Fibroblast of the aortic adventitia (primary cell): ENCODE measurements around the genes ZBTB21, ABCG1 and UBASH3A.

DNA sequence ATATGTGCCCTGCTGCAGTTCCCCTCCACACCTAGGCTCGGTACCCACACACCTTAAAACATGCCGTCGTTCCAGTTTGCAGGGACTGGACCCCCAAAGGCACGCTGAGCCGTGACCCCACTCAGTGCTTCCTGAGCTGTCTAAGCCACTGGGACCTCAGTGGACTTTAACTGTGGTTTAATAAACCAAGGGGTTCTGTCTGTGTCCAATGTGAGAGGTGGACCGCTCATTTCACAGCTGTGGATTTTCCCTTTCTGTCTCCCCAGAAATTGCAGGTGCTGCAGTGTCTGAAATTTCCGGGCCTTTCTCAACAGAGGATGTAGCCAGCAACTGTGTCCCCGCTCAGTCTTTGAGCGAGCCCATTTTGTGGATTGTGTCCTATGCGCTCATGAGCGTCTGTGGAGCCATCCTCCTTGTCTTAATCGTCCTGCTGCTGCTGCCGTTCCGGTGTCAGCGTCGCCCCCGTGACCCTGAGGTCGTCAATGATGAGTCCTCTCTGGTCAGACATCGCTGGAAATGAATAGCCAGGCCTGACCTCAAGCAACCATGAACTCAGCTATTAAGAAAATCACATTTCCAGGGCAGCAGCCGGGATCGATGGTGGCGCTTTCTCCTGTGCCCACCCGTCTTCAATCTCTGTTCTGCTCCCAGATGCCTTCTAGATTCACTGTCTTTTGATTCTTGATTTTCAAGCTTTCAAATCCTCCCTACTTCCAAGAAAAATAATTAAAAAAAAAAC lies 41.3 kb upstream of the FAM3B start:
- CAGE, long polyA plus RNA, result no peak

- CAGE, long polyA plus RNA, result no peak
Observed at GRCh38 chr21:41459977-41460789, 34.1 kb downstream of the MX1 start.

DNA sequence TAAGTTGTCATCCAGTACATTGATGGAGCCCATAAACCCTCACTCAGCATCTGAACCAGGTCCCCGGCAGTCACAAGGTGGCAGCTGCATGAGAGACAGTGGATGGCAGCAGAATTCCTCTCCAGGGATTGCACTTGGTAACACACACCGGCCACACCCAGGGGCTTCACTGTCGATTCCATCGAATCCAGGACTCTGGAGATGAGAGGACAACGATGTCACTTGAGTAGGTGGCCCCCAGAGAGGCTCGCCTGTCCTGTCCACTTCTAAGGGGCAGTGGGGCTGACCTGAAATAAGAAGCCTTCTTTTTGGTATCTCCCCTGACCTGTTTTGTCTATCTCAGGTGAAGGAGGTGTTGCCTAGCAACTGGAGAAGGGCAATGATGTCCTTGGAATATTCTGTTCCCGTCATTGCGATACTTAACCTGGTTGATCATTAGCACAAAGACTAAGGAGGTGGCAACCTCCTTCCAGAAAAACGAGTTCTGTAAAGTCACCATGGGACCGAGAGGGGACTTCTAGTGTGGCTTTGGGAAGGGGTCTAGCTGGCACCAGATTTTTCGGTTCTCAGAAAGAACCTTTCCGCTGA lies 85.1 kb upstream of the TMPRSS2 start:
- CAGE, long polyA plus RNA, result no peak

DNA sequence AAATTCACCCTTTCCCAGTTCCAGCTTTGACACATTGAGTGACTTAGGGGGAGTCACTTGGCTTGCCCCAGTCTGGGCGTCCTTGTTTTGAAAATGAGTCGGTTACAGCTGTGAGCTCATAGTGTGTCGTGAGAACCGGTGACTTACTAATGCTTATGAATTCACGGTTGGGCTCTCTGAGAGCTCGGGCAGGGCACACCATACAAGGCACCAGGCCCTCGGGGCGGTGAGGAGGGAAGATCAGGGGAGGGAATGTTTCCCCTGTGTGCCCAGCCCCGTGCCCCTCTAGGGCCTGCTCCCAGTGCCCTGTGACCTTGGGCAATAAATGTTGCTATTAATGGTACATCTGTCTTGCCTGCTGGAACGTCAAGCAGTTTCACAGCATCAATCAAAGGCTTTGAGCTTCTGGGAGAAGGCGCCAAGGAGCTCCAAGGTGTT lies 127.0 kb upstream of the TMPRSS2 start:
- CAGE, long polyA plus RNA, result no peak

GRCh38 chr21:41765197-41765851 lies 1.5 kb downstream of the RIPK4 start:
- CAGE, long polyA plus RNA, result no peak

DNA sequence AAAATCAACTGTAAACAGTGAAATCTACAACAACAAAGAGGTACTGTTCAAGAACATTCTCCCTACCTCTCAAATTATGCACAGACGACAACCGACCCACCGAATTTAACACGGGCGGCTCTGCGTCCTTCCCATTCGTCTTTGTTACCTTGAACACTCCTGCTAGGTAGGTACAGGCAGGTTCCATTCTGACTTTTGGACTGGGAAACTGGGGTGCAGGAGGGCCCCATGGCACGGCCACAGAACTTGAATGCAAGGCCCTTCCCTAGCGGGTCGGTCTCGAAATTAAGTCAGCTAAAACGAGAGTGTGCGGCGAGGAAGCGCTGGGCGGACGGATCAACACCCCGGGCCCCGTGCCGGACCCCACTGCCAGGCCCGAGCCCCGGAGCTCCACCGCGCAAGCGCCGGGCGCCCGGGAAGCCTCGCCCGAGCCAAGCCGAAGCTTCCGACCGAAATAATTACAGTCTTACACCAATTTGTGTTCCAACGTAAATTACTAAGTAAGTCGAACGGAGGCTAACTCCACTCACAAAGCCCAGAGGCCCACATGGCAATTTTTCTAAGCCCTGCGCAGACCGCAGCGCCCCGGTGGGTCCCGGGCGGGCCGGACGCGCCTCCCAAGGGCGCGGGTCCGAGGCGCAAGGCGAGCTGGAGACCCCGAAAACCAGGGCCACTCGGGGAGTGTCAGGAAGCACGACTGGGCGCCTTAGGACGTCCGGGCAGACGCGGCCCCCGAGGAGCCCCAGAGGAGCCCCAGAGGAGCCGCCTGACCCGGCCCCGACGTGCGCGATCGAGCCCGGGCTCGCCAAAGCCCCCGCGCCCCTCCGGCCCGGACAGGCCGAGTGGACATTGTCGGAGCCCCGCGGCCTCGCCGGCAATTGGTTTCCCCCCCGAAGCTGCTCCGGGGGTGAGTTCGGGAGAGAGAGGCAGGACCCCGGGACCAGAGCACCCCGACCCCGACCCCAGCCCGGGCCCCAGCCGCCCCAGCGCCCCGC lies 703 bp downstream of the RIPK4 start:
- CAGE, long polyA plus RNA, result no peak

GRCh38 chr21:41906725-41907477 lies 27.8 kb upstream of the PRDM15 start:
- CAGE, long polyA plus RNA, result no peak

- CAGE, long polyA plus RNA, result no peak
Observed at GRCh38 chr21:41987717-41988521, 22.2 kb downstream of the ZBTB21 start.

DNA sequence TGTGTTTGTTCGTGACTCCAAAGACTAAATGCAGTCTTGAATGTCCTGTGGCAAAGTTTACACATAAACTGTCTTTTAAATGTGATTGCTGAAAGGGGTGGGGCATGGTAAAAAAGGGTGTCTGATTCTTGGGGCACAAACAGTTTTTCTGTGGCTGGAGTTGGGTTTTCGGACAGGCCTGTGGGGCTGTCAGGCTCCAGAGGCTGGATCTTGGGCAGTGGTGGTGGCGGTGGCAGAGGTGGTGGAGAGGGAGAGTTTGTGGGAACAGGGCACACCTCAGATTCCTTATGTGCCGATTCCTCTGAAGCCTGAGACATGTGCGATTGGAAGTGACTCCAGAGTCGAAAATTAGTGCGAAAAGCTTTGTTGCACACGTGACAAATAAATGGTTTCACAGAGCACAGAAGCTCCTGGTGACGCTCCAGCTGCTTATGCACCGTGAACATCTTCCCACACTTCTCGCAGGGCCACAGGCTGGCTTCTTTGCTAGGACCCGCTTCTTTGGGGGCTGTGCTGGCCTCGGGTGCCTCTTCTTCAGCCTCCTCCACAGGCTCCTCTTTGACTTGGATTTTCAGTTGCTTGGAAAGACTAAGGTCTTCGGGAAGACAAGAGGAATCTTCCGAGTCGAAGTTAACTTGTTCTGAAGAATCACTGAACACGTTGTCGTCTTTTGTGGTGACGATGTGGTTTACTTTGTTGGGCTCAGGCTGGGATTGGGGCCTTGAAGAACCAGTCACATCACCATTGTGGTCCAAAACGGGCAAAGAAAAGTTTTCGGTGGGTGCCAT lies 19.1 kb downstream of the ZBTB21 start:
- CAGE, long polyA plus RNA, result no peak

GRCh38 chr21:42009796-42010453 lies at the start of gene ZBTB21:
TSS of gene ZBTB21 (minus strand) at chr21:42010360.
- CAGE, long polyA plus RNA, result no peak

DNA sequence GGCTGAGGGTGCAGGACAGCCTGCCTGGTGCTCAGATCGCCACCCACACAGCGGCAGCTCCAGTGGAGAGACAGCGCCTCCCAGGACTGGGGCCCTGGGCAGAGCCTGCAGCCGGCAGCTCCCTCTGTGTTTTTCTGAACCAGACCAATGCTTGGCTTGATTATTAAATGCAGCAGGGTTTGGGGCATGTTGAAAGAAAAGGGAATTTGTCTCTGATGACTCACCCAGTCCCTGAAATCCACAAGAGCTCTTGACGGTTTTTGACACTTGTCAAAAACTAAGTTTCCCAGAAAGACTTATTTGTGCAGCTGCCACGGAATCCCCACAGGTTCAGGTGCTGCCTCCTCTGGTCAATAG lies 54.7 kb downstream of the UMODL1 start:
- CAGE, long polyA plus RNA, result no peak

DNA sequence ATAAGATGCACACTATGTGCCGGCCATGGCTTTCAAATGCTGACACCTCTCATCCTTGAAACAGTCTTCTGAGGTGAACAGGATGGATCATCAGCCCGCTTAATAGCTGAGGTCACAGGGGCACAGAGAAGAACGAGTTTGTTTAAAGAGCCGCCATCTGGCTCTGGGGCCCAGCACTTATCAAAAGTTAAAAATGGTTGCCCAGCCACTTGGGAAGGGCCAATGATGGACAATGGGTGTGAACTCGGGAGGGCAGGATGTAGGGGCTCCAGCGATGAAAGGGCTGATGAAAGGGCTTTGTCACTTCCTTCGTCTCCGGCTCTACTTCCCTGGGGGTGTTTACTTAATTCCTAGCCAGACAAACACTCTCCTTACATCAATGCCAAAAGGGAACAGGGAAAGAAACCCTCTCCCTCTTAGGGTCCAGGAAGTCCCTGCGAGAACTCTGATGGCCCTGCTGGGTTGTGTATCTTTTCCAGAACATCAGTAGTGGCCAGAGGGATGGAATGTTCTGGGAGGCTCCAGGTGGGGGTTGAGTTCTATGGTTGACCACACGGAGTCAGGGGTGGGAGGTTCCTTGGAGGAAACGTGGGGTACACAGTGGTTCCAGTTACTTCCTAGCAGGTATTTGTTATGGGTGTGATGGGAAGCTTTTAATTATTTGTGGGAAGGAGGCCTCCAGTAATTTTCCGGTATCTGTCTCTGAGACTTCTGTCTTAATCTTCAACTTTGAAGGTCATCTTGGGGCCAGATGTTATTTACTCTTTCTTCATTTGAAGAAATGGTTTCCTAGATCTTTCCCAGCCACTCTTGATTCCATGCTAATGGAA lies 9.0 kb upstream of the ABCG1 start:
- CAGE, long polyA plus RNA, result no peak

DNA sequence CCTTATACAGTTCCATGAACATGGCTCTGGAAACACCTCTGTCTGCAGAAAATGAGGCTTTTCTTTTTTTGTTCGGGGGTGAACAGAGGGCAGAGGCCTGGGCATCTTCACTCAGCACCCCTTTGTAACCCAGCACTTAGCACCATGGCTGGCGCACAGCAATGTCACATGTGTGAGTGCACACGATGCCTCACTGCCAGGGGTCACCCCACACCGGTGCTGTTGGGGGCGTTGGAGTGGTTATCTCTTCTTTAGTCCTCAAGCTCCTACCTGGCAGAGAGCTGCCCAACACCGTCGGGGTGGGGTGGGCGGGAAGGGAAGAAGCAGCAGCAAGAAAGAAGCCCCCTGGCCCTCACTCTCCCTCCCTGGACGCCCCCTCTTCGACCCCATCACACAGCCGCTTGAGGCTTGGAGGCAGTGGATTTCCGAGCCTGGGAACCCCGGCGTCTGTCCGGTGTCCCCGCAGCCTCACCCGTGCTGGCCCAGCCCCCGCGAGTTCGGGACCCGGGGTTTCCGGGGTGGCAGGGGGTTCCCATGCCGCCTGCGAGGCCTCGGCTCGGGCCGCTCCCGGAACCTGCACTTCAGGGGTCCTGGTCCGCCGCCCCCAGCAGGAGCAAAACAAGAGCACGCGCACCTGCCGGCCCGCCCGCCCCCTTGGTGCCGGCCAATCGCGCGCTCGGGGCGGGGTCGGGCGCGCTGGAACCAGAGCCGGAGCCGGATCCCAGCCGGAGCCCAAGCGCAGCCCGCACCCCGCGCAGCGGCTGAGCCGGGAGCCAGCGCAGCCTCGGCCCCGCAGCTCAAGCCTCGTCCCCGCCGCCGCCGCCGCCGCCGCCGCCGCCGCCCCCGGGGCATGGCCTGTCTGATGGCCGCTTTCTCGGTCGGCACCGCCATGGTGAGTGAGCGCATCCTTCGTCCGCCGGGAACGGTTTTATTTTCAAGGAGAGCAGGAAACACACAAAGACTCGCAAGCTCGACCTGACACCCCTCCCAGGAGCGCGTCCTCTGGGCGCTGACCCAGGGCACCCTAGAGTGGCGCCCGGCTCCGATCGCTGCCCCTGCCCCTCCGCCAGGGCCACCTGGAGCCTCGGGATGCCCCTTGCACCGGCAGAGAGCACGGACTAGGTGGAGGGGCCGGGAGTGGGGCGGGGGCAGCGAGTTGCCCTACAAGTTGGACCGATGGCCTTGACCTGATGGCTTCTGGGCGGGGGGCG lies at the start of gene ABCG1:
Gene ABCG1, plus strand, starts transcription at position 728 of the 1,211 bp plus-strand sequence.
- CAGE, long polyA plus RNA, result no peak

DNA sequence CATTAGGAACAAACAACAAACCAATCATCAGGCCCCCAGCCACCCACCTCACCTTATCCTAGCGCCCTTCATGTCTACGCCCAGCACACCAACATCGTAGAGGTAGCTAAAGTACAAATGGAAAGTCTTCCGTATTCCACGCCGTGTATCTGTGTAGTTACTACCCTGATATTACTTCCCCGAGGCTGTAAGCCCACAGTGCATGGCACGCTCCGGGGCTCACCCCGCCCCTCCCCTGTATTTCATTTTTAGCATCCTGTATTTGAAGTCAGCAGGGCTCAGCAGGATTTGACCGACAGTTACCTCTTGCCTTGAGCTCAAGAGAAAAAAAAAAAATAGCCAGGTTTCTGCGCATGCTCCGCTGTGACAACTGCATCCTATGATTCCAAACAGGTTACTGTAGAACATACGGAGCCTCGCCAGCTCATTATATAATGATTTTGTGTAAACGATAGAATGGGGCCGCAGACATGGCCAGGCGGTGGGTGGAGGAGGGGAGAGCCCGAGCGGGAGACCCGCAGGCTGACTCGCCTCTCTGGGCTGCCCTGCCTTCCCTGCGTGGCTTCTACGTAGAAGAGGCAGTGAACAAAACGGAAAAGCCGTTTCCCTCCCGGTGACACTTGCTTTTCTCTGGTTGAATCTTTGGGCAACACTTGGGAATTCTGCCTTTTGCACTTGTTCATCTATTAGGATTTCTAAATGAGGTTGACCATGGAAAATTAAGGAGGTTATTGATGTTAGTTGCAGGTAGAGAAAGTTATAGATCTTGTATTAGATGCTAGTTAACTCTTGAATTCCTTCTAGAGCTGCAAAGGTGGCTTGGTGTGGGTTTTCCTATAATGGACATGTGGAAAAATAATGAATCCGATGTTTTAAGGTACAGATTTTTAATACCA lies 1.4 kb downstream of the ABCG1 start:
- CAGE, long polyA plus RNA, result no peak

- CAGE, long polyA plus RNA, result no peak
Observed at GRCh38 chr21:42242063-42242482, 23.1 kb downstream of the ABCG1 start.

- CAGE, long polyA plus RNA, result no peak
Observed at GRCh38 chr21:42286509-42287304, 28.5 kb downstream of the TFF3 start.

DNA sequence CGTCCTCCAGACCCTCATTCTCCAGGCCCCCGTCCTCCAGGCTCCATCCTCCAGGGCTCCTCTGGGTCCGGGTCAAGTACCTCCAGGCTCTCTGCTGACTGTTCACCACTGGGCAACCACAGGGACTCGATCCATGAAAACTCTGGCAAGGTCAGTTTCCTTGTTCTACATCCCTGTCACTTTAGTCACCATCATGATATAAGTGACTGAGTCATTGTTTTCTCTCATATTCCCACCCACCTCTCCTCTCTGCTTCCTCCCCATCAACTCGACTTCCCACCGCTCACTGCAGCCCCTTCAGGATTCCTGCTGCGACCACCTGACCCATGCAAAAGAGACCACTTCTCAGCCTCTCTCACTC lies 1.5 kb upstream of the TFF2 start:
- CAGE, long polyA plus RNA, result no peak

GRCh38 chr21:42367321-42367706 lies 979 bp upstream of the TFF1 start:
- CAGE, long polyA plus RNA, result no peak

- CAGE, long polyA plus RNA, result no peak
Observed at GRCh38 chr21:42403570-42403998, at the start of gene UBASH3A. TSS of gene UBASH3A (plus strand) at chr21:42403902.

- CAGE, long polyA plus RNA, result no peak
Observed at GRCh38 chr21:42414940-42415576, 11.4 kb downstream of the UBASH3A start.